ENCODE measurements around a stretch of chr3.

DNA sequence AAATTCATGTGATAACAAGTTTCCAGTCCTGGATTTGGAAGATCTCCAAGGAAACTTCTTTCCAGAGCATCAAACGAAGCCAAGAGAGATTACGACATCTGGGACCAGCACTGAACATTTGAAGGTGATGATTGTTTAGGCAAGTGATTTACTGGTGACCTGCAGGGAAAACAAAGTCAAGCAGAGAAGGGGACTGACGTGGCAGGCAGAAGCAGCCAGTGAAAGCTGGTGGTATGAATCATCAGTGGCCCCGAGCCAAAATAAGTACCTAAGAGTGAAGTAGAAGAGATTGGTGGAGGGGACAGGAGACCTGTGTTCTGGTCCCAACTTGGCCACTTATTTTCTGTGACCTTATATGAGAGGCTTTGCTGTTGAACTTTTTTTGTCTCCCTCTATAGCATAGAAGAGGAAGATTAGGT, 339.1 kb upstream of the PROK2 start:
- PRO-cap: no peak

- PRO-cap: no peak
Measured at GRCh38 chr3:72150747-72151468, 366.0 kb upstream of the PROK2 start.

GRCh38 chr3:72153580-72154017, 368.7 kb upstream of the PROK2 start:
- PRO-cap: no peak

- PRO-cap: no peak
Measured at GRCh38 chr3:72165769-72166062, 380.8 kb upstream of the PROK2 start.

GRCh38 chr3:72176375-72176959, 391.5 kb upstream of the PROK2 start:
- PRO-cap: no peak

- PRO-cap: no peak
Measured at GRCh38 chr3:72271028-72271675, 486.2 kb upstream of the PROK2 start.

DNA sequence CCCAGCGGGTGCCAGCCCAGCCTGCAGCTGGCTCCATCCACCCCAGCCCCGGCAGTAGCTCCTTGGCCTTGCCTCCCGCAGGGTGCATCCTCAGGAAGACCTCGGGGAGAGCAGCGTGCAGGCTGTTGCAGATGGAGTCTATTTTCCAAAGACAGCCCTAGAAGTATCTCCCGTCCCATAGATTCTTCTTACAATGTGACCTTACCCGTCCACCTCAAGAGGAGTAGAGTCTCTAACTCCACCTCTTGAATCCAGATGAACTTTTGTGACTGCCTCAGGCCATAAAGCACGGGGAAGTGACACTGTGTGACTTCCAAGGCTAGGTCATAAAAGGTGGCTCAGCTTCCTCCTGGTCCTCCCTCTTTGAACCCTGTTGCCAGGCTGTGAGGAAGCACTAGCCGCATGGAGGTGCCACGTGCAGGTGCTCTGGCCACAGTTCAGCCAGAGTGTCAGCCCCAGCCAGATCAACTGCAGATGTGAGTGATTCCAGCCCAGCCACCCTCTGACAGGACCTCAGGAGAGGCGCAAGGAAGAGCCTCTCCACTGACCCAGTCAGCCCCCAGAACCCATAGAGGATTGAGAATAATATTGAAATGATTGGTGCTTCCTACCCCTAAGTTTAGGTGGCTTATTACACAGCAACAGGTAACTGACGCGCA, 531.4 kb downstream of the SHQ1 start:
- PRO-cap: no peak

DNA sequence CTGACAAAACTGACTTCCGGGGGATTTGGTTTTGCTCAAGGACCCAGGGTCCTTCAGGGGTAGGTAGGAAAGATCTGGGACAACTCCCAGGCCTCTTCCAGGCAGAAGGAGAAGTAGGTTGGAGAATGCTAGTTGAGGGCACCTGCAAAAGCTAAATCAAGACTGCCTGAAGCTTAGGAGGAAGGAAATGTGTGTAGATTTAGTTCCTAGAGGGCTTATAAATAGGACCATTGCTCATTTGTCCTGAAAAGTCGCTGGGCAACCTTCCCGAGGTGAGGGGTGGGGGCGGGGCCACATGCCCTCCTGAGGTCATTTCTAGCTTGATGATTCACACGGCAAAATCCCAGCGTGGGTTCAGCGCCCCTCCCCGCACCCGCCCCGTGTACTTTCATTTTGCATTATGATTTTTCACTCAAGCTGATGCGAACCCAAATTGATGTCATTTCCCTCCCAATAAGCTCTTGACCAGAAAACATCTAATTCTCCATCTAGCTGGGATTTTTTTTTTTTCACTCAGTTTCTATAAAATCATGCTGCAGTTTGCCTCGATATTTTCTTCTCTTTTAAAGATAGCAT, 365.4 kb downstream of the SHQ1 start:
- PRO-cap: no peak

GRCh38 chr3:72495862-72496309, 352.4 kb downstream of the SHQ1 start:
- PRO-cap: no peak

GRCh38 chr3:72957189-72957791, 39.3 kb upstream of the PPP4R2 start:
- PRO-cap: no peak

DNA sequence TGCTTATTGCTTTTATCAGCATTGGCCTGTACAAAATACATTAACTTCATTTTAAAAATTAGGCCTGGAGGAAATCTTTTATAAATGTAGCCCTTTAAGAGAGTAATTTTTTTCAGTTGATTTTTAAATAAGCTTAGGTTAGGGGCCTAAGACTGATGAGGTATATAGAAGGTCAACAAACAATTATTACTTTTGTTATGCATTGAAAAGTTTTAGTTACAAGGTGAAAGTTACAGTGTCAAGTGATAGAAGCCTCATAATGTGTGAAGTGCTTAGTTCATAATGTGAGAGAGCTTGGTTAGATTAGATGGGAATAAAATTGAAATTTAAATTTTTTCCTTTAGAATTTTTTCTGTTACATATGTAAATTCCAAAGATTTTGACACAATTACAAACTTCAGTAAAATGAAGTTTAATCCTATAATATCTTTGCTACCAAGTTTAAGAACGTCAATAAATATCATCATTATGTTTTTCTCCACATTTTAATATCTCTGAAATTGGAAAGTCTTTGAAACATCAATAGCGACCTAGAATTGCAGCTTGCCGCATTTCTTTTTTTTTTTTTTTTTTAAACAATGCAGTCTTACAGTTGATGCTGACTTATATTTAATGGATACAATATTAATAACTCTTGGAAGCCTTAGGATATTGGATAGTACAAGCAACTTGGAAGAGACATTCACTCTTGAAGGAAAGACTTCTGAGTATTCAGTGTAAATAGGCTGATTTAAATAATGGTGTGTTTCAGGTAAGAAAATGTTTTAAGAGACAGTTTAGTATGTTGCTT, 25.8 kb downstream of the PPP4R2 start:
- PRO-cap: no peak

DNA sequence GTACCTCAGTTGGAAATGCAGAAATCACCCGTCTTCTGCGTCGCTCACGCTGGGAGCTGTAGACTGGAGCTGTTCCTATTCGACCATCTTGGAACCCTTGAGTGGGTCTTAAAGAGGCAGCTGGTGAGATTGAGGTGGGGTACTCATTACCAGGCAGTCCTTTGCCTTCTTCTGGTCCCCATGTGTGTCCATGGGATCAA, 277.3 kb downstream of the EBLN2 start:
- PRO-cap: no peak

GRCh38 chr3:73382638-73383667, 241.8 kb downstream of the PDZRN3 start:
- PRO-cap: no peak

GRCh38 chr3:73472275-73472631, 152.5 kb downstream of the PDZRN3 start:
- PRO-cap: no peak

GRCh38 chr3:75342426-75342850, 321.7 kb upstream of the FRG2C start:
- PRO-cap: no peak

- PRO-cap: no peak
Measured at GRCh38 chr3:75502042-75502497, 162.1 kb upstream of the FRG2C start.

DNA sequence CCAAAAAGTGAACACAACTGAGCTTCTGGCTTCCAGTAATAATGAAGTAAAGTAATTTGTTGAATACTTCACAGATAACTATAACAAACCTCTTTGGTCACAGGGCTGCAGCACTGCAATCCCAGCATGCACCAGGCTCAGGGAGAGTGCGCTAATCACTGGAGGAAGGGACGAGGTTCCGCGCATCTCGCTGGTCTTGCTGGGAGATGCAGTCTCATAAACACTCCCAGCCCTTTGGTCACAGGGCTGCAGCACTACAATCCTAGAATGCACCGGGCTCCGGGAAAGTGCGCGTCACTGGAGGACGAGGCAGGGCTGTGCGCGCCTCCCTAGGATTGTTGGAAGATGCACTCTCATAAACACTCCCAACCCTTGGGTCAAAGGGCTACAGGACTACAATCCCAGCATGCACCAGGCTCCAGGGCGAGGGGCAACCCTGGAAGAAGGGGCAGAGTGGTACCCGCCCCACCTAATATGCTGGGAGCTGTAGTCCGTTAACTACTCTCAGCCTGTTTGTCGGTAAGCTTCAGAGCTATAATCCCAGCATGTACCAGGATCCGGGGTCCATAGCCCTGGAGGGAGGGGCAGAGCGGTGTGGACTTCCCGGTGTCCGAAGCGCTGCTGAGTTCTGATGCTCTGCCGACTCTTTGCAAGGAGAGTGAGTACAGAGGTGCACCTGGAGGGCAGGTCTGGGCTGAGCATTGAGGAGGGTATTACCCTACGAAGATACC, 23.0 kb upstream of the FRG2C start:
- PRO-cap: unidirectional peak, plus-strand start at position 294 of the sequence

- PRO-cap: no peak
Measured at GRCh38 chr3:77040309-77040566, 339 bp downstream of the ROBO2 start.

DNA sequence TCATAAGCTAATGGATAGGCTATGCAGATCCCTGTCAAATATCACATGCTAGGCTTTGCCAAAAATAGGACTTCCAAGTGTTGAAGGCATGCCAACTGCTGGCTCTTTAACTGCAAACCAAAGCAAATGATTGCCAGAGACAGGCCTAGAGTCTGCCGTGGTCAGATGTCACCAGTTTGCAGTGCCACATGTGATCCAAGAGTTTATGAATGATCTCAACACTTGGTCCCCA, 428.2 kb downstream of the ROBO2 start:
- PRO-cap: no peak

DNA sequence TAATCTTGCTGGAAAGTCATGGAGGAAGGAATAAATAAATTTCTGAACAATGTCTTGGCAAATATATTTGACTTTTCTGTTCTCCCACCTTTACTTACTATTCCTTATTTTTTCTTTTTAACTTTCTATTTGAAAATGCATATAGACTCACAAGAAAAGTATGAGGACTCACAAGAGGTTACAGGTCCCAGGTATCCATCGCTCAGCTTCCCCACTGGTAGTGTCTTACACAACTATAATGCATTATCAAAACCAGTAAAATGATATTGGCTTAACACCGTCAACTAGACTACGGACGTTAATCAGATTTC, 415.7 kb downstream of the ROBO1 start:
- PRO-cap: no peak

Measured in SEM (cell line).